LUHMES (cell line): Measurements from ENCODE around the gene IFI27L2.

GRCh38 chr14:92703872-92704699, 44.3 kb downstream of the LGMN start:
- PRO-cap = no peak

- PRO-cap = no peak
These were observed 29.3 kb downstream of the LGMN start for GRCh38 chr14:92719143-92719441.

DNA sequence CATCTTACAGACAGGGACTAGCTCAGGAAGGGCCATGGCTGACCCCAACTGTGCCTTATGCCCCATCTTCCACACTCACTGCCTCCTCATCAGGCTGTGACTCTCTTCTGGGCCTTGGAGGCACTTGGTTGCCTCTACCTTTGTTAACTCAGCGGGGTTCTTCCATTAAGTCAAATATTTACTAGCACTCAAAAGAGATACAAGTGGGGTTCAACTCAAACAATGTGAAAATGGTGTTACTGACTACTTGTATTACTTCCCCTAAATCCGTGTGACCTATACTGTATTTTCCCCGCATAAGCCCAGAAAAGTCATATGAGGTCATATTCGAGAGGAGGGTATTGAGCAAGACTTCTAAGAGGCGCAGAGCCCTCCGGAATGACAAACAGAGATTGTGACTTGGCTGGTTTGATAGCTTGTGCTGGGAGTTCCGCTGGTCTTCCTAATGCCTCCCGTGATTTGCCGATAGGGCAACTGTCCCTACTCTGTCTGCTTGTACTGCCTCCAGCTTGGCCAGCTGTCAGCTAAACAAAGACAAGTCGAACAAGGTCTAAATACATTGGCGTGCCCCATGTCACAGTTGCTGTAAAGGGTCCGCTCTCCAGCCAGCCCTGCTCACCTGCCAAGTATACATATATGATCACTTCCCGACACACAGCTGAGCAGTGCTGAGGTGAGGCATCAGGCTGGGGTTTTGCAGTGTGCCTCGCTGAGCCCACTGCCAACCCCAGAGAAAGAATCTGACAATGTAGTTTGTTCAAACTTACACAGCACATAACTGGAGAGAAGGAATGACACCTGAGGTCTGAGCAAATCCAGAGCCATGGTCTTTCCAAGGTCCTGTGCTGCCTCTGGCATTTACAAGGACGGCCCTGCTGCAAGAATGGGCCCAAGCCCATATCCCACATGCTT, 23.9 kb downstream of the LGMN start:
- PRO-cap = no peak

DNA sequence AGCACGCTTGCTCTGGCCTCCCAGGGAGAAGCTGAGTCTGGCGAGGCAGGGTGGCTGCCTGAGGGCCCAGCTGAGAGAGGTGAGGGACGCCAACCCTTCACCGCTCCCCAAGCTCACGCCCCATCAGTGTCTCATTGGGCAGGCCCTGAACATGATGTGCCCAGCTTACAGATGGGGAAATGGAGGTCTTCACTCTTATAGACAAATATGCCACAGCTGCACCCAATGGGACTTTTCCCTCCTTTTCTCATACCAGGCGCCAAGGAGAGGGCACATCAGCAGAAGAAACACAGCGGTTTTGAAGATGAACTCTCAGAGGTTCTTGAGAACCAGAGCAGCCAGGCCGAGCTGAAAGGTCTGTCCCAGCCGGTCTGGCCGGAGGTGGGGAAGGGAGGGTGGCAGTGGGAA, 6.5 kb downstream of the CHGA start:
- PRO-cap = no peak

GRCh38 chr14:92958857-92959714, 36.1 kb downstream of the CHGA start:
- PRO-cap = no peak

DNA sequence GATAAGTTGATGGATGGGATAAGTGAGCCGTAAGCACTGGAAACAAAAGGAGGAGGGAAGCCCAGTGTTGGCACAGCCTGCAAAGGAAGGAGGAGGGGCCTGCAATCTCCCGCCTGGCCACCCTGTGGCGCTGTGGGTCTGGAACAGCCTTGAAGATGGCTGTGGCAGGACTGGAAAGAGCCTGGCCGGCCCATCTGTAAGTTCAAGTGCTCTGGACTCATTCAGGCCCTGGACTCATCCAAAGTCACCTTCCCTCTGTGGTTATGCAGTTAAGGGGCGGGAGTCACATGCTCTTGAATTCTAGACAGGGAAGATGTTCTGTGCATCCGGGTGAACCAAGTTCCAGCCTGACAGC, 50.3 kb downstream of the CHGA start:
- PRO-cap = no peak

DNA sequence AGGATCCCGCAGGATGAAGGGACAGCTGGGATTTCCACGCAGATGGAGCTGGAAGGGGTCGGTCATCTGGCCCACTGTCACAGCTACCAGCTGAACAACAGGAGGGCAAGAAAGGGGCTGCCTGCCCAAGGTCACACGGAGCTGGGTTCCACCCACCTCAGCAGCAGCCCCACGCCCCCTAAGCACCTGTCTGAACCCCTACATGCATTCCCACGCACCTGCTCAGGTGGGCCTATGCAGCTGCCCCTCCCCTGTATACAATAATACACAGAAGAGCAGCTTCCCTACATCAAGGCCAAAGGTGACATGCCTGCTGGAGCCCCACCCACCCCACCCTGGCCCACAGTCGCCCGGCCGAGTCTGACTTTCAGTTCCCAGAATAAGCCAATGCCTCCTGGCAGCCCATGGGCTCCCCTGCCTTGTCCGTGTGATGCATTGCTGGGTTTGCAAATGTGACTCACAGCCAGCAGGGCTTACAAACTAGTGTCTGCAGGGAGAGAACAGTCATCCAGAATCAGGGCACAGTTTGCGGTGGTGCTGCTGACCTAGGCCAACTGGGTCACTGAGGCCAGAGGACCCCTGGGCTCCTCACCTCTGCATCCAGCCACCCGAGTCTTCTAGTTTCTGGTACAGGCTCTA, 84.2 kb downstream of the CHGA start:
- PRO-cap = no peak

DNA sequence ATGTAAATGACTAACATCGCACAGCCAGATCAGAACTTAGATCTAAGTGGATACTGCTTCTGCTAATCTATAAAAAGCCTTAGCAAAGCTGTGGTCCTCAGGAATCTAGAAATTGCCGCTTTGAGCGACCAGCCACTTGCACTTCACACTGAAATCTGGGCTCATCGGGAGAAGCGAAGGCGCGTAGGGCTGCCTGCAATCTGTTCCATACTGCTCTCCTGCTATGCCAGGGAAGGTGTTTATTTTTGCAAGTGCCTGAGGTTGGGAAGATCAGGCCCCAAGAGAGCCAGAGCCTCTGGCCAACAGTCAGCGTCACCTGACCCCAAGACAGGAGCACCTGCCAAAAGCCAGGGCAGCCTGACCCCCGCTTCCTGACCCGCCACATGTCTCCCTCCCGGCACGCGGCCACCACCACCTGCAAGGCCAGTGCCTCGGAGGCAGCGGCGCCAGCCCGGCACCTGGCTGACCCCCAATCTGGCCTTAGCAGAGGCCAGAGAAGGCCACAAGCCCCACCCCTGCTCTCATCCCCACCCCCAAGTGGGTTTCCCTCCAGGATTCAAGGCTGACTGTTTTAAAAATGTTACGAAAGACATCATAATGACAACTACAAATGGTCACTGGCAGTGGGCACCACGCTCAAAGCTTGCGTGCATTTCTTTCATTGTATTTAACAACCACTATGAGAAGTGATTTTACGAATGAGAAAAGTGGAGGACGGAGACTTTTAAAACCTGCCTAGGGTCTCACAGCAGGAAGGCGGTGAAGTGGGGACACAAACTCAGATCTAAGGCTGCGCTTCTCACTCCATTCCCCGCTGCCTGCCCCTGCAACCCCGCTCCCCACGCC, 94.5 kb downstream of the CHGA start:
- PRO-cap = no peak

DNA sequence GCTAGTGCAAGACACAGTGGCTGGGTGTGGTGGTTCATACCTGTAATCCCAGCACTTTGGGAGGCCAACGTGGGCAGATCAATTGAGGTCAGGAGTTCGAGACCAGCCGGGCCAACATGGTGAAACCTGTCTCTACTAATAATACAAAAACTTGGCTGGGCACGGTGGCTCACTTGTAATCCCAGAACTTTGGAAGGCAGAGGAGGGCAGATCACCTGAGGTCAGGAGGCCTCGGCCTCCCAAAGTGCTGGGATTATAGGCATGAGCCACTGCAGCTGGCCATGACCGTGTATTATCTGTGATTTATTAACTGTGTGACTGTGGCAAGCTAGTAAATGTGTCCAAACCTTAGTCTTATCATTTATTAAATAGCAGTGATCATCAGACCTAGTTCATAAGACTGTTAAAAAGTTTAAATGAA, 7.1 kb upstream of the ITPK1 start:
- PRO-cap = no peak

- PRO-cap = no peak
These were observed 342 bp downstream of the LYSET start for GRCh38 chr14:93185420-93185898.

GRCh38 chr14:93256977-93257902, 50.2 kb downstream of the UBR7 start:
- PRO-cap = no peak

GRCh38 chr14:93972337-93972756, 4.0 kb downstream of the ASB2 start:
- PRO-cap = no peak

DNA sequence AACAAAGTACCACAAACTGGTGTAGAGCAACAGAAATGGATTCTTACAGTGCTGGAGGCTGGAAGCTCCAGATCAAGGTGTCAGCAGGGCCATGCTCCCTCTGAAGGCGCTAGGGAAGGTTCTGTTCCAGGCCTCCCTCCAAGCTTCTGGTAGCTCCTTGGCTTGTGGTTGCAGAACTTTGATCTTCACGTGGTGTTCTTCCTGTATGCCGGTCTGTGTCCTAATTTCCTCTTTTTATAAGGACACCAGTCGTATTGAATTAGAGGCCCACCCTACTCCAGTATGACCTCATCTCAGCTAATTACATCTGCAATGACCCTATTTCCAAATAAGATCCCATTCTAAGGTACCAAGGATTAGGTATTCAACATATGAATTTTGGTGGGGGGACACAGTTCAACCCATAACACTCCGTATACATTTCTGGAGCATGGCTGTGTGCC, 3.2 kb downstream of the OTUB2 start:
- PRO-cap = no peak

DNA sequence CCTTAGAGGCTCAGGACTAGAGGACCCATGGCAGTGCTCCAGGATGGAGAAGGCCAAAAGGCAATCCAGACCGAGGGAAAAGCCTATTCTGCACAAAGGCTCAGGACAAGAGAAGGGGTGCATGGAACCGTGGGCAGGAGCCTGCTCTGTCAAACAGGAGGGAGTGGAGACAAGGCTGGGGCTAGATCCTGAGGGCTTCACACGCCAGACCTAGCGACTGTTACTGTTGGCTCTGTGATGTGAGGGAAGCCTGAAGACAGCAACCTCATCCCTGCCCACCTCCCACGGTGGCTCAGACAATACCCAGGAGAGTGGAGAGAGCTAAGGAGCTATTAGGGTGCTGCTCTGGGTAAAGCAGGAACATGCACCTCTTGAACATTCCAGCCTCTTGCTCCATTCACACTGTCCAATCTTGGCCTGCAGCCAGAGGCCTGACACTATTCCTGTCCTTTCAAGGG, 24.2 kb downstream of the OTUB2 start:
- PRO-cap = no peak

DNA sequence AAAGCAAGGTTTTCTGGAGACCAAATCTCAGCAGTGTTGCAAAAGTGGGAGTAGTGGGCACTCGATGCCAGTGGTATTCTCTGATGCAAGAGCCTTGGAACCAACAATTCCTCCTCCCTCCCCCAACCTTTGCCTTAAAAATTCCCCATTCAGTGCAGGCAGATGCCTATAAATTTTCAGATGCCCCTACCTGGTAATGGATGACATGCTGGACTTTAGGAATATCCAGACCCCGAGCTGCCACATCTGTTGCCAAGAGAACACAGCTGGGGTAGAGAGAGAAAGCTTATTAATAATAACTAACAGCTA, 23.4 kb downstream of the DDX24 start:
- PRO-cap = no peak

DNA sequence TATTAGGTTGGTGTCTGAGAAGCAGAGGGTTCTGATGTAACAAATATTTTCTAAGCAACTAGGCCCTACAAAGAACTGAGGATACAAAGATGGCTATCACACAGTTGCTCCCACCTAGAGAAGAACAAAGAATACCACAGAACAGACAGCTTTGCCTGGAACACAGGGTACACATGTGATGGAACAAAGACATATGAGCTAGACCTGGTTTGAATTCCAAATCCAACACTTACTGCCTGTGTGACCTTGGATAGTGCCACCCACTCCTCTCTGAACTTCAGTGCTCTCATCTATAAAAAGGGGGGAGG, 1.3 kb downstream of the DDX24 start:
- PRO-cap = no peak

DNA sequence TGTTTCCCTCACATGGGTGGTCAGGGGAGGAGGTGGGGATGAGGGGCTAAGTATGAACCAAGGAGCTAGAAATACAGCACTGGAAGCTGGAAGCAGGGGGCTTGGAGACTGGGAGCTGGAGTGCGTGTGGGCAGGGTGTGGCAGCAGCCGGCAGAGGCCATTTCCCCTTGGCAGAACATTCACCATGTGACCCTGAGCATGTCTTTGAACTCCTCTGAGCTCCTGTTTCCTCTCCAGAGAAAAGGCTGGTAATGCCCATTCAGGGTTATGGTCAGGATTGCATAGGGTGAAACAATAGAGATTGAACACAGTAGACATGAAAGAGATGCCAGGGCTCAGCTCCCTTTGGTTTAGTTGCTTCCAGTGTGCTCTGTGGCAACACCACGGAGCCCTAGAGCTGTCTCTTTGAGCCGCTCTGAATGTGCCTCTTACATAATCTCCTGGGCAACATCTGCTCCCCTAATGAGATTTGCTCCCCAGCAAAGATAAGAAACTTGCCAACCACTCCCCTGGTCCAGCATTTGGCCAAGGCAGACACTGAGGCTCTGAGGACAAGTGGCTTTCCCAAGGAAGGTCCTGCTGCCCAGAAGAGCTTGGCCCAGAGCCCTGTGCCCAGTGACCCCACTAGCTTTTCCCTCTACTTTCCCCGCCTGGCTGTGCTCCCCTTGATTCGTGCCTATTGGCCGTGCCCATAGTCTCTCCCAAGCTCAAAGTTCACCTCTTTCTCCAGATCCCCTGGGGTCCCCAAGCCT, 14.3 kb downstream of the IFI27L2 start:
- PRO-cap = no peak

DNA sequence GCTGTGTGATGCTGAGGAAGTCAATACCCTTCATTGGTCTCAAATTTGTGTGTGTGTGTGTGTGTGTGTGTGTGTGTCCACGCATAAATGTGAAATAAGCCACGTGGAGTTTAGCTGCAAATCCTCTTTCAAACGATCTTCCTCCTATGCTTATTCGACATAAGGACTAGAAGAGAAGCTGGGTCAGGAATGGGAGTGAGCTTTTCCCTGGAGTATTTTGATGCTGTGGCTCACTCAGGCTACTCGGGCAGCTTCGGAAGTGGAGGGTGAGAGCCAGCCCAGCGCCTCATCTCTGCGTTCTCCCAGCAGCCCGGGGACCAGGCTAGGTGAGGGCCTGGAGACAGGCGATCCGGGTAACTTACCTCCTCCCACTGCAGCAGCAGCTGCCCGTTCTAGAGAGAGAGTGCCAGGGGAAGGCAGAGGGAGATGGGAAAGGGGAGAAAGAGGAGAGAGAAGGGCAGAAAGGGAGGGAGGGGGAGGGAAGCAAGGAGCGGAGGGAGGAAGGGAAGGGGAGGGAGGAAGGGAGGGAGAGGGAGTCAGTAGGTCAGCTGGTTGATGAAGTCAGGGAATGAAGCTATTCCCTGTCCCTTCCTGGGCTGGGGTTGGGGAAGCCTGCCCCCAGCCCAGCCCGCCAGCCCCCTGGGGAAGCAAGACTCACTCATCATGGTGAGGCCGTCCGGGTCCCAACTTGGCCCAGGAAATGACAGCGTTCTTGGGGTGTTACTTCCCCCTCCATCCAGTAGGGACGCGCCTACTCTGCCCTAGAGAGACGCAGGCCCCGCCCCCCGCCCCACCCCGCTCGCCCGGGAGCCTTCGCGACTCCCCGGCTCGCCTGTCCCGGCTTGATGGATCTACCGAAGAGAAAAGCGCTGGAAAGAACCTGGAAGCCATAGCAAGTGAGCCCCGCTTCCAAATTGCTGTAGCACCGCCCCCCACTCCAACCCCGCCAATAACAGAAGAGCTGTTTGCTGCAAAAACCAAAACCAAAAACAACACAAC, at the start of gene IFI27L2:
Gene IFI27L2, minus strand, starts transcription at position 705 of the 999 bp plus-strand sequence.
- PRO-cap = no peak

DNA sequence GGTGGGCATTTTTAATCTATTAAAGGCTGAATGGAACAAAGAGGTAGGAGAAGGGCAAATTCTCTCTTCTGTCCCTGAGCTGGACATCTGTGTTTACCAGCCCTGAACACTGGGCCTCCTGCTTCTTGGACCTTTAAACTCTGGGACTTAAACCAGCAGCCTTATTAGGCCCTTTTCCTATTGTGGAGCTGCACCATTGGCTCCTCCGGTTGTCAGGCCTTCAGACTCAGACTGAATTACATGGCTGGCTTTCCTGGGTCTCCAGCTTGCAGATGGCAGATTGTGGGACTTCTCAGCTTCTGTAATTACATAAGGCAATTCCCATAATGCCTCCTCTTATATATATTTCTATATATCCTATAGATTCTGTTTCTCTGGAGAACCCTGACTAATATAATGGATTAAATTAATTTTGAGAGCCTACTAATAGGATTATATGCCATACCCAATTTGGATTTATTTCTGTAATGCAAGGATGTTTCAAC, 6.4 kb downstream of the SERPINA6 start:
- PRO-cap = no peak

- PRO-cap = no peak
These were observed 1.7 kb downstream of the SERPINA6 start for GRCh38 chr14:94321261-94322097.